ENCODE data around the genes RBMX, SPANXA1, SPANXN4 and MAGEA11.

DNA sequence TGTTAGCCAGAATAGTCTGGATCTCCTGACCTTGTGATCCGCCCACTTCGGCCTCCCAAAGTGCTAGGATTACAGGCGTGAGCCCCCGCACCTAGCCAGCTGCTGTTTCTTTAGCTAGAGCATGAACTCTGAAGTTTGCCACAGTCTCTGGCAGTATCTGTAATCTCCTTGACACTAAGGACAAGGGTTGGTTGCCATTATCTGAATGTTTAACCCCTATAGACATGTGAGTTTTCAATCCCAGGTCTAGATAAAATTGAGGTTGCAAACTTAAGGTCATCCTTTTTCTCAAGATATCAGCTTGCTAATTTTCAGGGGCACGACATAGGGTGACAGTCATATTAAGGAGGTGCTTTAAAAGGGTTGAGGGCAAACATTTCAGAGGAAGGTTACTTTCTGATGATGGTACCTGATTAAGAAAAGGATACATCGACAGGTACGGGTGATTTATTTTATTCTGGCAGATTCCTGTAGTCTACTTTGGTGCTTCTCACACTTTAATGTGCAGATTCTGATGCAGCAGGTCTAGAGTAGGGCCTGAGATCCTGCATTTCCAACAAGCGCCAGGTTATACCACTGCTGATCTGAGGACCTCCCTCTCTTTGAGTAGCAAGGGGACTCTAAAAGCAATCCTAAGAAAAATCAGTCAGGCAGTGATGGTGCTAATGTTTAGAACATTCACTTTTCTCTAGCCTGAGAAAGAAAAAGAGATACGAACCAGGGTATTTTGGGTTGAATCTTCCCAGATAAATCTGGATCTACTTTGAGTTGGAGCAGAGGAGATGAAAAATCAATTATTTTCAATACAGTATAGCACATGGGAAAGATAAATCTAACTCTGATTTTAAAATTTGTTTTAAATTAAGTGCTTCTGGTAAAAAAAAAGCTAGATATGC, 22.7 kb upstream of the FHL1 start:
- PRO-cap, 2 experiments: no peak in any of the 2 experiments

- PRO-cap, 2 experiments: peak in 2 of 2 experiments; most common plus-strand start chrX:136185897 (in 2); most common minus-strand start chrX:136185820 (in 1)
Observed at GRCh38 chrX:136185241-136186075, 11.4 kb upstream of the FHL1 start.

GRCh38 chrX:136639429-136639759, 8.6 kb upstream of the CD40LG start:
- PRO-cap, 2 experiments: no peak in any of the 2 experiments

DNA sequence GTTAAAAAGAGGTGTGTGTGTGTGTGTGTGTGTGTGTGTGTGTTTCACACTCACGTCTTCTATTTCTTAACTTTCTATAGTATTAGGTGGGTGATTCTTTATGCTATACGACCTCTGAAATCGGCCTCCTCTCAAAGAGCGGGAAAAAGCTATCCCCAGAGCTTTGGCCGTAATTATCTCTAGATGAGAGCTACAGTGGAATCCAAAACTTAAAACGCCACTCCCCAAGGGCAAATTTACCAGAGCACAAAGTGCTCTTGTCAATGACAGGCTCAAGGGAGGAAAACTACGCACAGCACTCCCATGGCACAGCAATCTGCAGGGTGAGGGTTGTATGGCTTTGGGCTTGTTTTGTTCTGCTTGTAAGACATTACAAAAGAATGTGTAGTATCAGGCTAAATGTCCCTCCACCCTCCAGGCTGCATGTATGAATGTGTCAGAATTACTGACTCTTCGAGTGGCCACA, 44.1 kb downstream of the ARHGEF6 start:
- PRO-cap, 2 experiments: peak in 2 of 2 experiments; most common plus-strand start position 239 of the sequence (in 2); most common minus-strand start position 184 of the sequence (in 1)

DNA sequence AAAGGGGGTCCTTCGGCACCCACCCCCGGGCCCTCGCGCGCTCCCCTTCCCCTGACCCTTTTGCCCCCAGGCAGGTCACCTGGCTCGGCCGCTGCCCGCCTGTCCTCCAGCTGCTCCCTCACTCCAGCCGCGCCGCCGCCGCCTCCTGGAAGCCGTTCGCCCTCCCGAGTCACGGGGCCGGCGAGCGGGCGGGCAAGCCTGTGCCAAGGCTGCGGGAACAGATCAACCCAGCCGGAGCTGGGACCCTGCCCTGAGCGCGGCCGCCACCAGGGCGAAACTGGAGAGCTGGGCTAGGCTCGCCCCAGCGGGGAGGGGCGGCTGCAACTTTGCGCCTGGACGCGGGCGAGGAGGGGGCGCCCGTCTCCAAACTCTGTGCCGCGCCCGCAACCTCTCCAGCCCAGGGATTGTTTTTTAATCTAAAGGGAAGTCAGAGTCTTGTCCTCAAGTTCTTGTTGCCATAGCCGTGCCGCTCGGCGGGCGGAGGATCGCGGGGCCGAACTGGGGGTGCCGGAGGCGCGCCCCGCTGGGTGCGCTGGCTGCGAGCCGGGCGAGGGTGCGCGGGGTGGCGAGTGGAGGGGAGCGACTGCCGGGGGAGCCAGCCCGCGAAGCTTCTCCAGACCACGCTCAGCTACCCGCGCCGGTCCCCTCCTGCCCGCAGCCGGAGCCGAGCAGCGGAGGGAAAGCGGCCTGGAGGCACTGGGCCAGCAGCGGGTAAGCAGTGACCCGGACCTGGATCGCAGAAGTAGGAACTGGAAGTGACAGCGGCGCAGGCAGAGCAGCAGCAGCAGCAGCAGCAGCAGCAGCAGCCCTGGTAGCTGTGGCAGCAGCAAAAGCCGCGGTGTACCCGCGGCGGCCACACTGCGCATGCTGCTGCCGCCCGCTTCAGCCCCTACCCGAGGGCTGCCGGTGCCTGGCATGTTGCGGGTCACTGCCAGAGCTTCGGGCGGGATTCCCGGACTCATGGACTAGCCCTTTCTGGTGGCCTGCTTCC, 13.4 kb downstream of the ARHGEF6 start:
- PRO-cap, 2 experiments: peak in 2 of 2 experiments; most common plus-strand start position 829 of the sequence (in 2); most common minus-strand start position 279 of the sequence (in 2)

DNA sequence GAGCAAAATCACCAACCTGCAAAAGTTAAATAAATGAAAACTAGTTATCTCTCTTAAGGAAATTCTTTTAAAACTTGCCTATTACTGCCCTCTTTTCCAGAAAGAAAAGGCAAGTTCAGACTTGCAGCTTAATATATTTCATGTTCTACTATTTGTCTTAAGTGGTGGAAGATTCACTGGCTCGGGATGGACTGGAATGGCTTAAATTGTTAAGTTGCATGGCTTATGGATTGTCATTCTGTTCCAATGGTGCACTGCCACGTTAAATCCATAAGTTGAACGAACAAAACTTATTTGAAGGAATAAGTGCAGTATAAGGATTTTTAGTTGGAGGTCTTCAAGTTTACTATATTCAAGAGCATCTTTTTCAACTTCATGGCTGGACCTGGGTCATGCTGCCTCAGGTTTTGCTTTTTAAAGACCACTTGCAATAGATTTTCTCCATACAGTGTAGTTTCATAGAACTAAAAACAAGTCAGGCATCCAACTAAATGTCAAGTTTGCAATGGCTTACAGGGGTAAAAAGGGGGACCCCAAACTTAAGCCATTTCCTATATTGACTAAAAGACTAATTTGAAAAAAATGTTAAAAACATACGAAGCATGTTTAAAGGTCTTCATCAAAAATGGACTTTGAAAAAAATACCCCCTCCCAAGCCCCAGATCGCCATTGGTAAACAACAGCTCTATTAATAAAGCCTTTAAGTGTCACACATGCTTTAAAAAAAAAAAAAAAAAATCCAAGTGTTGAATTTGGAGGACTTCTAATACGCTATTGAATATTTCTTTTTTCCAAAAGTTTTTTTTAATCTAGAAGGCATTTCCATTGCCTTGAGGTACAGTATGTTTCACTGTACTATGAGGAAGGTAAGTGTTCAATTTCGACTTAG, 8.0 kb downstream of the RBMX start:
- PRO-cap, 2 experiments: no peak in any of the 2 experiments

- PRO-cap, 2 experiments: no peak in any of the 2 experiments
Observed at GRCh38 chrX:136873219-136874129, 7.1 kb downstream of the RBMX start.

DNA sequence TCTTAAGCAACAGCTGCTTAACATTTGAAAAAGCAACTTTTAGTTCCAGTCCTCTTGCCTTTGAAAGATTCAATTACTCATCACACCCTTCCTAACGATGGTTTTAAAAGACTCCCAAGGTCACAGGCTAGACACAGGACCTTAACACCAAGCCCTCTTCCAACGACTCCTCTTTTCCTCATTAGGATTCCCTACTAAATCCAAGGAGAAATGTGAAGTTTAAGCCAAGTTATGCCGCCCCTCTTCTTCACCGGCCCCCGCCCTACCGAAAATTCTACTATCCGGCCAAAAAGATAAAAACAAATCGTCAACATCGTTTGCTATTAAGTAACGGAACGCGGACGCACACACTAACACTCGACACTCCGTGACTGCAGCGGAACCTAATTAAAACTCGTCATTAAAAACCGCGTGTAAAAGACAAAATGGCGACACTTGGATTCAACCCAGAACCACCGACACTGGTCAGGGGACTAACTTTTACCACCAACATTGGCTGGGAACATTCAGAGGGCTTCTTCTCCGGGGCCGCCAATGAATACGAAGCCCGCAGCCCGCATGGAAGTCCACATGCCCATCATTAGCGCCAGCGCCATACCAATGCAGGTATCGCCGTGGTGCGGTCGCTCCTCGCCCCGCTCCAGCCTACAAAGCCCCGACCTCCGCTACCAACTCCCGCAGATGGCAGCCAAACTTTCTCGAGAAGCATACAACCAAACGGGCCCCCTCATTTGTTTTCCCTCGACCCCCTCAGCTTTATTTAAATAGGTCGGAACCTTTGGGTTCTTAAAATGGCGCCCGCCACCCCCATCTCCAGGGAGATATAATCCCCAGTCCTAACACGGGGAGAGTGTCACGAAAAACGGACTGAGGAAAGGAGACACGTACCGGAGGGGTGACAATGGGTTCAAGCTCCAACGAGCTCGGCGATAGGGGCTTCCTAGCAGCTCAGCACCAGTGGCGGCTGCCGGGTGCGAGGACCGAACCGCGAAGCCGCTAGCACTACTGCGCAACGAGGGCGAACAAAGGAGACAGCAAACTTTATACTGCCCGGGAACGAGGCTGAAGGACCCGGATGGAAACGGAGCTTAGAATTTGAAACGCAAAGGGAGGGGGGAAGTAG, at the start of gene RBMX:
RBMX (minus strand) TSS at position 1,017 of the 1,123 bp plus-strand sequence.
- PRO-cap, 2 experiments: peak in 2 of 2 experiments; most common plus-strand start position 323 of the sequence (in 1); most common minus-strand start position 1,014 of the sequence (in 2)

- PRO-cap, 2 experiments: no peak in any of the 2 experiments
Observed at GRCh38 chrX:137574510-137574932, 8.6 kb downstream of the ZIC3 start.

GRCh38 chrX:139710949-139711183, 2.9 kb upstream of the MCF2 start:
- PRO-cap, 2 experiments: no peak in any of the 2 experiments

DNA sequence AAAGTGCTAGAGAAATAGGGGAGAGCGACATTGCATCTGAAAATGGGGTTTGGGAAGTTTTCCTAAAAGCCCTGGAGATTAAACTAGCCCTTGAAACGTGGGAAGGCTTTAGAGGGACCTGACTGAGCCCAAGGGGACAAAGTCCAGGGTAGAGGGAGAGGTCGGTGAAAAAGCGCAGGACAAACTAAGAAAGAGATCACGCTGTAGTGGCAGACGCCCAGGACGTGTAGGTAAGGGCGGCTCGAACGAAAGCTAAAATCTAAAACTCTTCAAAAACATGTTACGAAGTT, 1.0 kb upstream of the ATP11C start:
- PRO-cap, 2 experiments: no peak in any of the 2 experiments

DNA sequence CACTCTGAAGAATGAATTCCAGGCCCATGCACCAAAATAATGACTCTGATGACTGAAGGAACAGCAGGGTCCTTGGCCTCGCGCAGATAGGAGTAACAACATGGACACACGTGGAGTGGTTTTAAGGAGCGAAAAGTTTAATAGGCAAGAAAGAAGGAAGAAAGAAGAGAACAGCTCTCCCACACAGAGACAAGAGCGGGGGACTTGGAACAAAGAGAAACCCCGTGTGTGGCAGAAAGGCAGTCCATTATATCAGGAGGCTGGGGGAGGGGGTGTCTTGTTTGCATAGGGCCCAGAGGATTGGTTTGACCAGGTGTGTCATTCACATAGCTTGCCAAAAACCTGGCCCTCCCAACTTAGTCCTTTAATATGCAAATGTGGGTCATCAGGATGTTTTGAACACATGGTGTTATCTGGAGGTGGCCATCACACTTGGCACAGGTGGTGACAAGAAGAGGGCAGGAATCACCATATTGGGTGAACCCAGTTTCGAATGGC, 181.2 kb upstream of the SPANXB1 start:
- PRO-cap, 2 experiments: no peak in any of the 2 experiments

DNA sequence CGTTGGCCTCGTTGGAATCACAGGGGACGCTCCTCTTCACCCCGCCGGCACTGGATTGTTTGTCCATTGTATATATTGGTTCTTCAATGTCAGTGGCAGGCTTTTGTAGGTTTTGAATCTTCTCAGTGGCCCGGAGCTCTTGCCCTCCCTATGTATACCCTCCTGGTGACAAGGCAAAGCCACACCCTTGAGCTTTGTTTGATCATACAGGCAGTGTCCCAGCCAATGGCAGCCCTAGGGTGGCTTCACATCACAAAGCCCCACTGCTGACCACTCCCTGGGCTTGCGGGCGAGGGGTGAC, at the start of gene SPANXA1:
SPANXA1 (minus strand) TSS at position 127 of the 301 bp plus-strand sequence.
- PRO-cap, 2 experiments: no peak in any of the 2 experiments

GRCh38 chrX:143025834-143026056, at the start of gene SPANXN4:
TSS of gene SPANXN4 (plus strand) at chrX:143025928.
- PRO-cap, 2 experiments: no peak in any of the 2 experiments

- PRO-cap, 2 experiments: no peak in any of the 2 experiments
Observed at GRCh38 chrX:147174586-147174896, 360.0 kb upstream of the CXorf51A start.

- PRO-cap, 2 experiments: no peak in any of the 2 experiments
Observed at GRCh38 chrX:147940467-147940782, 28.7 kb downstream of the FMR1 start.

DNA sequence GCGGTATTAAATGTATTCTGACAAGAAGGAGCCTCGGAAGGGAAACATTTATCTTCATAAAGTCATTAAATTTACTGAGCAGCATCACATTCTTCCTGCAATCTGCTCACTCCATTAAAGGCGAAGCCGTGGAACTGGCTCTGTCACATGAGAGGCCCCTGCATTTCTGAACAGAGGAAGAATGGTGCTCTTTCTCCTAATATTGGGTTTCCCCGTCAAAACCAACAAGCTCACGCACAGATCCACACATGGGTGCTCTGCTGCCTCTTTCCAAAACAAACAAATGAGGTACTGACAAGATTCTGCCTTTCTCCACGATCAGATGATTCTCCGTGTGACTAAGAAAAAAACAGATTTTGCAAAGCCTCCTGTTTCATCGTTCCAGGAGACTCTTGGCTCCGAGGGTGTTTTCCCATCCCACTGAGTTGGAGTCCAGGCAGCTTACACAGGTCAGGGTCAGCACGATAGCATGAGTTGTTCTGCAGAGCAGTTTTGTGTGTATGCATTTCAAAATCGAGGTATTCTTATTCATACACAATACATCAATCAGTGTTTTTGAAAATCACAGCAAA, 101.3 kb downstream of the ENSG00000287585 start:
- PRO-cap, 2 experiments: no peak in any of the 2 experiments

GRCh38 chrX:149512198-149512763, 7.2 kb upstream of the IDS start:
- PRO-cap, 2 experiments: no peak in any of the 2 experiments

- PRO-cap, 2 experiments: no peak in any of the 2 experiments
Observed at GRCh38 chrX:149521310-149522020, 16.4 kb upstream of the IDS start.

DNA sequence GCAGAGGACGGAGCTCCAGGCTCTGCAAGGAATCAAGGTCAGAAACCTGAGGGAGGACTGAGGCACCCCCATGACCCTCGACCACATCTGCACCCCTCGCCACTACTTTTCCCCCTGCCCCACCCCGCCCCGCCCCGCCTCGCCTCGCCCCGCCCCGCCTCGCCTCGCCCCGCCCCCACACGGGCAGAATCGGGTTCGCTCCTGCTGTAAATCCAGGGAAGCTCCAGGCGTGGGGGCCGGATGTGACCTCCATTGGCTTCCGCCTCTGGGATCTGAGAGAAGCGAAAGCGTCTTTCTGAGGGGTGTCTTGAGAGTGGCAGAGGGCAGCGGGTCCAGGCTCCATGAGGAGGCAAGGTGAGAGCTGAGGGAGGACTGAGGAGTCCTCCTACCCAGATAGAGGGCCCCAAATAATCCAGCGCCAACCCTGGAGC, at the start of gene MAGEA11:
MAGEA11 (plus strand) TSS at position 252 of the 431 bp plus-strand sequence.
- PRO-cap, 2 experiments: no peak in any of the 2 experiments

Data from right ventricle myocardium (tissue), 1 donor.